ENCODE data around the gene ADAL.

- RAMPAGE, long total RNA: no peak
- RRBS: no CpG with 5 or more reads among the region's 7 CpGs
Measured at GRCh38 chr15:41921629-41922180, 27.9 kb upstream of the SPTBN5 start.

- RAMPAGE, long total RNA: no peak
- RRBS: no CpG with 5 or more reads among the region's 10 CpGs
Measured at GRCh38 chr15:41932860-41933399, 39.1 kb upstream of the SPTBN5 start.

DNA sequence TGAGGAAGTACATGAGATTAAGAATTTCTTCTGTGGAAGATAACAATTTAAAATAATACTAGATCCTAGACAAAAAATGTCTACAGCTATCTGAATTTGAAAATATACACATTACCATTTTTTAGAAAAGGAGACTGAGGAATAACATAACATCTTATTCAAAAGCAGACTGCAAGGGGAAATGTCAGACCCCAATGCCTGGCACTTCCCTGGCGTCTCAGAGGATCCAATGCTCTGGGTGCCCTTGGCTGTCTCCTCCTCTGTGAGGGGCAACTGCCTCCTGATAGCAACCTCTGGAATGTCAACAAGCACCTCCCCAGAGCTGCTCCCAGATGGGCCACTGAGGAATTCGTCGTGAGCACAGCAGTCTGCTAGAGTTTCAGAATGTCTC, 22.7 kb downstream of the EHD4 start:
- RAMPAGE, long total RNA: no peak
- RRBS: no CpG with 5 or more reads among the region's 3 CpGs

GRCh38 chr15:41951422-41951878, 20.9 kb downstream of the EHD4 start:
- RAMPAGE, long total RNA: no peak
- RRBS: no CpG with 5 or more reads among the region's 2 CpGs

DNA sequence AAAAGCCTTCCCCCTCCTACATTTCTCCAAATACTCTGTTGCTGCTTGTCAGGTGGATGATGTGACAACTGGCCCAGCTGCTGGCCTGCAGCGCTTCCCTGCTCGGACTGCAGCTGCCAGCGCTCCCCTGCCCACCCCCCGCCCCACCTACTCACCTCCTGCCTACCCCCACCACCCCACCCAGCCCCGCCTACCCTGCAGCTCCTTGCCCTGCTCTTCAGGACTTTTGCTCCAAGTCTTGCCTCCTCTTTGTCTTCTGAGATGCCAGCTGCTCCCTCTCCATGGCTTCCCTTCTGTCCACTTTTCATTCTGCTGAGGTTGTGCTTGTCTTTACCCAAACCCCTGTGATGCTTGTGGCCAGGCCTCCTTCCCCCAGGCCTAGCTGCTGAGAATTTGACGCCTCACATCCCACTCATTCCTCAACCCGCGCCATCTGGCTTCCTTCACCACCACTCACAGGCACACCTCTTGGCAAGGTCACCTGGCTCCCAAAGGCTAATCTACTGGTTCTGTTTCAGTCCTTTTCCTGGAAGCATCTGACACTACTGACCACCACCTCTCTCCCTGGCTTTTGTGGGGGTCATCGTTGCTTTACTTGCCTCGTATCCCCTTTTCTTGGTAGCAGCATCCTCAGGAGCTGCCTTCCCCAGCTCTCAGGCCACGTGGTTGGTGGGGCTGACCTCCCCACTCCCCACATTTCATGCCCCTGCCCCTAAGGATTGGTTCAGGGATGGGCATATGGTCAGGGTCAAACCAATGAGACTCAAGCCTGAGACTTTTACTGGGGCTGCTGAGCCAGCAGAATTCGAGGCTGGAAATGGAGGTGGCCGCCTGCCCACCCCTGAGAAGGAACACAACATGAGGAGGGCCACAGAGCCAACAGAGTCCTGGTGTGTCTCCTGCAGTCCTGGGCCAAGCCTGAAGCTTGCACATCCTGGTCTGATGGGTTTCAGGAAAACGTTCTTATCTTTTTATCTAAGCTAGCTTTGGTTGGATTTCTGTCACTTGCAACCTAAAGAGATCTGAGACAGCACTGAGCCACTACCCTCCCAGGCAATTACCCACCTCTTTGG, 6.2 kb downstream of the EHD4 start:
- RAMPAGE, long total RNA: no peak
- RRBS: no CpG with 5 or more reads among the region's 14 CpGs

DNA sequence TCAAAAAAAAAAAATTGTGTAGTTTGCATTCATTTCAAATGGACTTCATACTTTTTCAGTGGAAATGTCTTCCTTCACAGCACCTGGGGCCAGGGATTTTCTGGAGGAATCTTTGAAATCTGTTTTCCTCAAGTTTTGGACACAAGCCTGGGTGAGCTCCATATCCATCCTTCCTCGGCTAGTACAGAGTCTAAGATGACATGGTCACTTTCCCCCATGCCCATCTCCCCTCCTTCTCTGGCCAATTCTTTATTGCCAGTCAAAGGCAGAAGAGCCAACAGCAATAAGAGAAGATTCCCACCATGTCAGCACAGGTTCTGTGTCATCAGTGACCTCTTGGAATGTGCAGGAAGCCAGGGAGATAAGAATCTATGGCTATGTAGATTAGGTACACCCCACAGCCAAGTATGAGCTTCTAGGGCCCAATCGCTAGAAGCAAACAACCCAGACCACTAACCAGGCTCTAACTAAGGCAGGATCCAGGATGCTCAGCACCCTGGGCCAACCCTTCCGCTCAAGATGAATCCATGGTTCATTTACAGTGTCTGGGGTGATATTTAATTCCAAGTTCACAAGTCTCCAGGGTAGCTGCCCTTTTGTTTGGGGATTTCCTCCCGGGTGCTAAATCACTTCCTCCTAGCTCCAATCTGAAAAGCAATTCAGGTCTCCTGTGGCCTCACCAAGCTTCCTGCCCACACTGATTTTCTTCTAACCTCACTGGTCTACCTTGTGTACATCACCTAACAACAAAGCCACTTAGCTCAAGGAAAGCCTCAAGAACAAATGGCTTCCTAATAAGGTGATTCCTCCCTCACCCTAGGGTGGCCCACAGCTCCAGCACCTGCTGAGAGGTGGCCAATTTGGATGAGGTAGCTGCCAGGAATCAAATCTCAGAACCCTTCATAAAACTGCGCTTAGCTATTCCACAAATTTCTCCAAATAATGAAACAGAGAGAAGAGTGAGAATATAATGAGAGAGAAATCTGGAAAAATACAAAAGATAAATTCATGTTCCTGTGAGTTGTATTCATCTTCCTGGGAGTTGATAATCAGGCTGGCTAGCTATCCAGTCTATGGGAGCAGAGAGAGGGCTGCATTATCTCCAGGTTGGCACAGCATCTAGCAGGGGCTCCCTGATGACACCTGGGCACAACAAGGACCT, 2.4 kb downstream of the EHD4 start:
- RAMPAGE, long total RNA: no peak
- RRBS: no CpG with 5 or more reads among the region's 5 CpGs

DNA sequence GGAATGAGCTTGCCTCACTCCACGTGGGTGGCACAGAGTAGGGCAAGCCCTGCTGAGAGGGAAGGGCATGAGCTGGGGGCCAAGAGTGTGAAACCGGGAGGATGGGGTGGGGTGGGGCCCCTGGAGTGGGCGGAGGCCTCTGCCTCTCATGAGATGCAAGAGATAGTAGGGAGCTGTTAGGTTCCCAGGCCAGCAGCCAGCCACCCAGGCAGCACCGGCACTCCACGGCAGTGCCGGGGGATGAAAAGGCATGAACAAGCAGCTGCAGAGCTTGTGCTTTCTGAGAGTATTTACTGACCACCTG, 24.4 kb upstream of the PLA2G4E start:
- RAMPAGE, long total RNA: no peak
- RRBS: no CpG with 5 or more reads among the region's 6 CpGs

DNA sequence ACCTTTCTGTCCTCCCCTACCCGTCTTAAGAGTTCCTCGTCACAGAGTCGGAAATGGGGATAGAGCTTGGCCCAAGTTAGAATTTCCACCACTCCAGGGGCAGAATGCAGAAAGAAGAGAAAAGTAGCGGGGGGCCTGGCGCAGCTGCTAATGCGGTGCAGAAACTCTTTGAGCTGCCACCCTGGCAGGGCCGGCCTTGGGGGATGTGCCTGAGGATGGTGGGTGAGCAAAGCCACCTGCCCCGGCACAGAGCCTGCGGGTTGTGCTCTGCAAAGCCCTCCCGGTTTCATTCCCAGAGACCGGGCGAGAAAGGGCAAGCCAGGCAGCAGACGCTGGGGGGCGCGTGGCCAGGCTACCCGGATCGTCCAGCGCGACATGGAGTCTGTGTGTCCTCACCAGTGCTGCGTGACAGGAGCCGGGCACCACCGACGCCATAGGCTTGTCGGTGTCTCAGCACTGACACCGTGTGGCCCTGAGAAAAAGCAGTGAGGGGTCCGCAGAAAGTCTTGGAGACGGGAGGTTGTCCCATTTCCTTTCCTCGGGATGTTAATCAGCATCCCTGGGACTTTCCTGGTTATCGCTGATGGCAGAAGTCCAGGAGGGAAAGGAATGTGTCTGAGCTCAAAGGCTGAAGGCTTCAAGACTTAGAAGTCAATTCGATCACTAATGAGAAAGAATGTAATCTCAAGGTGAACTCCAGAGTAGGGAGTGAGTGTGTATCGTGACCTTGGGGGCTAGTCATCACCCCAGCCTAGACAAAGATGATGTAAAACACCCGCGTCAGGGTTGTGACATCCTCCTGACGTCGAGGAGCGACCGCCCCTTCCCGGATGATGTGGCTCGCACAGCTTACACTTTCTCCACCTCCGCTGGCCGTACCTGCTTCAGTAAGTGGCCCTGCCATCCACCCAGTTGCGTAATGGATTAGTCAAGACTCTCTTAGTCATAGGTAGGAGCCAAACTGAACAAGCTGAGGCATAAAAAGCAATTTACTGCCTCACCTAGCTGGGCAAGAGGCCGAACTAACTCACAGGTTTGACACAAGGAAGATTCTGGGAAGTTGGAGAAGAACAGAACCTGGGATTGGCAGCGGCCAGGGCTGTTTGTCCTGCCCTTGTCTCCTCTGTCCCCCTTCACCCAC, 36.3 kb upstream of the PLA2G4E start:
- RAMPAGE, long total RNA: no peak
- RRBS: 2% methylated on average over 15 of the region's 44 CpGs

- RAMPAGE, long total RNA: no peak
- RRBS: no CpG with 5 or more reads among the region's 8 CpGs
Measured at GRCh38 chr15:42118735-42119372, 24.5 kb upstream of the PLA2G4D start.

GRCh38 chr15:42210546-42211044, 2.5 kb upstream of the VPS39 start:
- RAMPAGE, long total RNA: no peak
- RRBS: no CpG with 5 or more reads among the region's 4 CpGs

DNA sequence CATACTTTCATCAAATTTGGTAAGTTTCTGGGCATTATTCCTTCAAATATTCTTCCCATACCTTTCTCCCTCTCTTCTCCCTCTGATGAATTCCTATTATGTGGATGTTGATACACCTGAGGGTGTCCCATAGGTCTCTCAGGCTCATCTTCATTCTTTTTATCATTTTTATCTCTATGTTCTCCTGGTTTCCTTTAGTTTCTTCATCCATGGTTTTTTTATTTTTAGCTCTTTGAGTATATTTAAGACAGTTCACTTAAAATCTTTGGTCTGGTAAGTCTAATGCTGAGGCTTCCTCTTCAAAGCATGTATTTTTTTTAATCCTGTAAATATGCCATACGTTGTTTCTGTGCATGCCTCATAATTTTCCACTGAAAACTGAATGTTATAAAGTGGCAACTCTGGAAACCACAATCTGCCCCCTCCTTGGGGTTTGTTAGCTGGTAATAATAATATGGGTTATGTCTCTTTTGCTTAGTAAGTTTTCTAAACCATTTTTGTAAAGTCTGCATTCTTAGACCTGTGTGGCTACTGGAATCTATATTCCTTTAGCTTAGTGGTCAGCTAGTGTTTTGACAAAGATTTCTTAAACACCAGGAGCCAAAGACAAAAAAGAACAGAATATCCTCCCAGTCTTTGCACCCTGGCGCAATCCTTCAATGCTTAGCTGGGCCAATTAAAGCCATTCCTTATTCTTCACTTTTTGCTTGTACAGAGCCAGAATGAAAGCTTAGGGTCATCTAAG, 20.3 kb upstream of the GANC start:
- RAMPAGE, long total RNA: no peak
- RRBS: no CpG with 5 or more reads among the region's 2 CpGs

DNA sequence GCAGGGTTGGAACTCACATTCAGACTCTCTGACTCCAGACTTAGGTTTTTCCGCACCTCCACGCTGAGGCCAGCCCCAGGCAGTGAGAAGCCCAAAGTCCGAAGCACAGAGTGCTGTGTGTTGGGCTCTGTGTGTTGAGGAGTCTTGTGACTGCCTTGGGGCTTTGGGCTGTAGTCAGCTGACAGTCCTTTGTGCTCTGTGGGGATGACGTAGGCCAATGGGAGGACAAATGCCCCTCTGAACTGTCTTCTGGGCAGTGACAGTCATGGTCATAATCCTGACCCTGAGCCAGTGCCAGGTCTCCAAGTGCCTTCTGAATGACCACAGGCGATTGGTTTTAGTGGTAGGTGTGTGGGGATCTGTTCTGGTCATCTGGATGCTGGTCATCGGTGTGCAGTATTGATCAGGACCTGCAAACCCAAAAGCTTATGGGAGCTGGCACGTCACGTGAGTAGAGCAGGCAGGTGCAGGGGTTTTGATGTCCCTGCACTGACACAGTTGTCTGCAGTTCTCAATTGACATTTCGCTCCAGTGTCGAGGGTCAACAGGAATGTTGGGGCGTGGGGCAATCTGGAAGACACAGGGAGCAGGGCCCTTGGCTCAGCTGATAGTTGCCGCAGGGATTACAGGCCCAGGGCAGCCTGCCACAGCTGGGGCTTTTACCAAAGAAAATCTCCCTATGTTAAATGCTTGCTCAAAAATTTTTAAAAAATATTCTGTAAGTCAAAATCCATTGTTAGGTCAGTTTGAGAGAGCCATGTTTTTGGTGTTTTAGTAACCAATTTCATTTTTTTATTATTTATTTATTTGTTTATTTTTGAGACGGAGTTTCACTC, 45.4 kb downstream of the CAPN3 start:
- RAMPAGE, long total RNA: no peak
- RRBS: no CpG with 5 or more reads among the region's 13 CpGs

DNA sequence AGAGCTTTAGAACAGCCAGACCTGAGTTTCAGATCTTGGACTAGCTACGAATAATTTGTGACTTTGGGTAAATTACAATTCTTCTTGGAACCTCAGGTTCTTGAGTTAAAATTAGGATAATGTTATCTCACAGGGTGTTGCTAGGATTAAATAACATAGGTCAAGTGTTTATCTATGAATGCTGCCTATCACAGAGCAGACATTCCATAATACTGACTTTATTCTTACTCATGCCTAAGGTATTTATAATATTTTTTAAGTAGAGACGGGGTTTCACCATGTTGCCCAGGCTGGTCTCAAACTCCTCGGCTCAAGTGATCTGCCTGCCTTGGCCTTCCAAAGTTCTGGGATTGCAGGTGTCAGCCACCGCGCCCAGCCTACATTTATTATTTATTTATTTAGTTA, 565 bp upstream of the ZNF106 start:
- RAMPAGE, long total RNA: no peak
- RRBS: no CpG with 5 or more reads among the region's 5 CpGs

DNA sequence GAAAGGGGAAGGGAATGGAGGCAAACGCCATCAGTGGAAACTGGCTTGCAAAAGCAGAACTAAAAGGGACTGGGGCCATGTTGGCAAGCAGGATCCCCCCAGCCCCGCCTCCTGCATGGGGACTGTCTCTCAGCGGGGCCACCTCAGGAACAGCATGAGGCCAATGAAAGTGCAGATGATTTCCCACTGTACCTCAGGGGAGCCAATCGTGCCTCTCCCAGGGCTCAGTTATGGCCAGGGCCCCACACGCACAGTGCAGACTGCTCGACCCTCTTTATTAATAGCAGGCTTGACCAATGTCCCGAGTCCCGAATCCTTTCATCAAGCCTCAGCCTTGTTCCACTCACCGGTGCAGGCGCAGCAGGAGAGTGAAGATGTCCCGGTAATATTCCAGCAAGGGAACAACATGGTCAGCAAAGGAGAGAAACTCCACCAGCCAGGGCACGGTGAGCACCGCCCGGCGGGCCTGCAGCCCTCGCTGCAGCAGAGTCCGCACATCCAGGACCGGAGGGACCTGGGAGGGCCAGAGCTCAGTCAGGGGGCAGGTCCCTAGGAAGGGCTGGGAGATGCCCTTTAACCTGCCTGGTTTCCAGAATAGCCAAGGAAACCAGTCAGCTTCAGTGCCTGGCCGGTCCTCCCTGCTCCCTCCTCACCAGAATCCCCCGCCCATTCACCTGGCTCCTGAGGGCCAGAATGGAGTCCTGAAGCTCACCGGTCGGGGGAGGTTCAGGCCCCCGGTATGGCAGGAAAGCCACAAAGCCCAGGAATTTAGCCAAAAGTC, 6.5 kb downstream of the CDAN1 start:
- RAMPAGE, long total RNA: no peak
- RRBS: 93% methylated on average over 9 of the region's 23 CpGs

GRCh38 chr15:42921224-42922143, 906 bp upstream of the TTBK2 start:
- RAMPAGE, long total RNA: no peak
- RRBS: 3% methylated on average over 3 of the region's 28 CpGs

DNA sequence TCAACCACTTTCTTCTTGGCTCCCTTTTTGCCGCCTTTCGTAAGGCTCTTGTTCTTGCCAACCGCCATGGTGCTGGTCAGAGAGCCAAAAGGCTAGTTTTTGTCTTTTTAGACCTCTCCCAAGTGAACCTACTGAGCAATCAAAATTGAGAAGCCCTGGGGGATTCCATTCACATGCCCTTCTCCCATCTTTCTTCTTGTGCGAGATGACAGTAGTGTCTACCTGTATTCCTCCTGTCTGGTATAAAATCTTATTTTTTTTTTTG, 10.5 kb upstream of the UBR1 start:
- RAMPAGE, long total RNA: no peak
- RRBS: no CpG with 5 or more reads among the region's 4 CpGs

GRCh38 chr15:43330466-43330916, at the start of gene ADAL:
TSS of gene ADAL (plus strand) at chr15:43330672.
- RAMPAGE, long total RNA: start-site peak on the plus strand at chr15:43330650-43330744, 98 and 23 reads in 2 replicates
- RRBS: no CpG with 5 or more reads among the region's 23 CpGs

- RAMPAGE, long total RNA: no peak
- RRBS: no CpG with 5 or more reads among the region's 4 CpGs
Measured at GRCh38 chr15:43331595-43332309, 1.3 kb downstream of the ADAL start.

DNA sequence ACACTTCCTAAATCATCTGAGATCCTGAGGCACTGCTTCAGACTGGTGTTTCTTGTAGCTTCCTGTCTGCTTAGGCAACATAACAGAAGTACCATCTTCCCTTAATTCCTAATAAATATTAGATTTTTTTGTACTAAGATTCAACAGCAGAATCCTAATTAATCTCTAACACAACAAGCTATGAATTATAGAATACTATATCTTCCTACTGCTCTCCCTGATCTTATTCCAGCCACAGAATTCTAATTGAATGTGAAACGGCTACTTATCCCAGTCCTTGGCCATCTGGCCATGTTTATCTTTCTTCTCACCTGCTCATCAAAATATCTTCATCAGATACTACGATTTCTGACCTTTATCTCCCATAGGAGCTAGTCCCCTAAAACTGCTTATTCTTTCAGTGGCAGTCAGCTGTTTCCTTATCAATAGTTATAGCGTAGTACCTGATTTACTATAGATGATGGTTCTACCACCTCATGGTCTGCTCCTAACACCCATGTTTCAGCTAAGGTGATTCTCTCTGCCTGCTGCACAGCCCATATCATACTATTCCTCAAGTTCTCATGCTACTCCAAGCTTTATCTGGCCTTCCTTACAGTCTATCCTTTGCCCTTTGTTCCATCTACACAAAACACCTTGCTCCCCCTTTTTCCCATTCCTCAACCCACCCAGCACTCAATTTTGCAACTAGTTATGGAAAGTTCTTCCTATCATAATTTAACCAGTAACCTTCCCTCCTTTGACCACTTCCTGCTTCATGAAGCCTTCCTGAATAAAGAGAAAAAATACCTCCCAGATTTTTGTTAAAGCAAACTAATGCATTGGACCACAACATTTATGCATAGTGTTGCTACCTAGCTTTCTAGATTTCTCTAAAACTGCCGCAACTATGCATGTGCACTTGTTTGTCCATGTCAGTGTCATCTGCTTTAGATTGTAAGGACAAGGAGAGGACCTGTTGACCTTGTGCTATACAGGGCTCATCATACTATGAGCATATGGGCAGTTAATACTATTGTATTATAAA, 12.1 kb downstream of the ZSCAN29 start:
- RAMPAGE, long total RNA: no peak
- RRBS: no CpG with 5 or more reads among the region's 4 CpGs

GRCh38 chr15:43440746-43441232, 52.2 kb downstream of the TP53BP1 start:
- RAMPAGE, long total RNA: no peak
- RRBS: no CpG with 5 or more reads among the region's 4 CpGs

Measured in epithelial cell of proximal tubule (primary cell).